Sciatic nerve (tissue), 1 donor: ENCODE measurements around the genes PRXL2A, SH2D4B and GRID1.

GRCh38 chr10:79715090-79715304 lies 12.0 kb downstream of the NUTM2B start:
- PRO-cap, result no peak

GRCh38 chr10:79947827-79948415 lies 984 bp downstream of the SFTPD start:
- PRO-cap, result unidirectional peak, plus-strand start at chr10:79948201

- PRO-cap, result no peak
These were observed 13.4 kb downstream of the PLAC9 start for GRCh38 chr10:80145522-80146741.

- PRO-cap, result no peak
These were observed 20.2 kb downstream of the PLAC9 start for GRCh38 chr10:80152669-80153259.

DNA sequence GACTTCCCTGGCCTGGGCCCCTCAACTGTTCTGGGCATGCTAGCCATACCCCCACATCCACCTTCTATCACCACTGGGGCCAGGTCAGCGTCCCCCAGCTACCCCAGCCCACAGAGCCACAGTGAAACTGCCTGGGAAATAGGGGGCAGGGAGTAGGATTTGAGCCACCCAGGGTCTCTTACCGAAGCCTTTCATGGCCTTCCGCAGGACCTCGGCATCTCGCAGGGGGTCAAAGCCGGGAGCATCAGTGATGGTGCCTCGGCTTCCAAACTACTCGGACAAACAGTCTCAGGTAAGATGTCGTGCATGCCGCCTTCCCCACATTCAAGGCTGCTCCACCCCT lies 34.5 kb downstream of the PLAC9 start:
- PRO-cap, result no peak

DNA sequence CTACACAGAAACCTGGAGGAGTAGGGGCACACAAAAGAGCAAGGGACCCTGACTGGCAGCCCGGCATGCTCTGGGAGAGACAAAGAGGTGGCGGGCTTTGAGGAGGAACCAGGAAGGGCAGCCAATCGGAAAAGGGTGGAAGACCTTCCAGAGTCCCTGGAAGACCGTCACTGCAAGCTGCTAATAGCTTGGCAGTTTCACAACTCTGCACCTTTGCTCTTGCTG lies 706 bp downstream of the DYDC2 start:
- PRO-cap, result no peak

GRCh38 chr10:80408131-80409195 lies at the start of gene PRXL2A:
Gene PRXL2A (plus strand): TSS chr10:80408551.
- PRO-cap, result bidirectional peak, plus-strand start at chr10:80408531, minus-strand start at chr10:80408447

DNA sequence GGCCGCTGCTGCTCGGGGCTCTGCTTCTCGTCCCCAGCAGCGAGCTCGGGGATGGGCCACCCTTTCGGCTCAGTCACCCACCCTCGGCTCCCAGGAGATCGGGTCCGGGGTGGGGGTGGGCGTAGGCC lies 492 bp downstream of the TSPAN14 start:
- PRO-cap, result no peak

- PRO-cap, result bidirectional peak, plus-strand start at chr10:80455060, minus-strand start at chr10:80455129; bidirectional peak, plus-strand start at chr10:80455301, minus-strand start at chr10:80455270
These were observed 1.0 kb downstream of the TSPAN14 start for GRCh38 chr10:80454866-80455827.

DNA sequence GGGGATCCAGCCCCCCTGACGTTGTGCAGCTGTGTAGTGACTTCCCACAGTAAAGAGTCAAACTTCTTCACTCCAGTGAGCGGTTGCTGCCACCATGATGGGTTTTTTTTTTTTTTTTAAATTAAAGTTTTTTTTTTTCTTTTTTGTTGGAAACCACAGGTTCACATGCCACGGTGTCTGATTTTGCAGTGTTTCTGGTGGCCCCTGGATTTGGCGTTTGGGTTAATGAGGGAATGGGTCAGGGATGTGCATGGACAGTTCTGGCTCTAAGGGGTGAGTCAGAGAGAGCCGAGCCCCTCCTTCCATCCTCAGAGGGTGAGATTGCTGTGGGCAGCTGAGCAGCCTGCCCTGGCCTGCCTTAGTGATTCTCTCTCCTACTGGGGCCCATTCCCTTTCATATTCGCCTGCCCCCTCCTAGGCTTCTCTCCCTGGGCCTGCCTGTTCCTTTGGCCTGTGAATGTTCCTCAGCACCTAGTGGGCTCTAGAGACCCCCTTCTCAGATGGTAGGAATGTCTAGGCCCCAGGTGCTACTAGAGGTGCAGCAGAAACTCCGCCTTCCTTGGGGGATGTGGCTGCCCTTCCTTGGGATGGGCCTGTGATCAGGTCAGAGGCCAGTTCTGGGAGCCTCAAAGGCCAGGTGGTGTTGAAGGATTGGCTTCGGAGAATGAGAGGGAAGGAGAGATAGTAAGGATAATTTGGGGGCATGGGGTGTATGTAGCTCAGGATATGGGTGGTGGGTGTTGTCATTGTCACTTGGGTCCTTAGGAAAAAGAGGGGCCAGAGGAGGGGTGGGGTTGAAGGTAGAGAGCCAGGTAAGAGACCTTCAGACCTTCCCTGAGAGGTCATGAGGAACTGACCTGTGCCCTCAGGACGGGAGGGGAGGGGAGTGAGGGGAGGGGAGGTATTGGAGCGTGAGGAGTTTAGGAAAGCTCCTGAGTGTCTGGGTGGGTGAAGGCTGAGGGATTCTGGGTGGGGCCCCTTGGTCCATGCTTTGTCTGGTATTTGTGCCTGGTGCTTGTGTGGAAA lies 19.8 kb downstream of the TSPAN14 start:
- PRO-cap, result no peak

GRCh38 chr10:80487553-80488652 lies 33.8 kb downstream of the TSPAN14 start:
- PRO-cap, result no peak

- PRO-cap, result bidirectional peak, plus-strand start at chr10:80499123, minus-strand start at chr10:80498899
These were observed 38.8 kb upstream of the SH2D4B start for GRCh38 chr10:80498643-80499528.

DNA sequence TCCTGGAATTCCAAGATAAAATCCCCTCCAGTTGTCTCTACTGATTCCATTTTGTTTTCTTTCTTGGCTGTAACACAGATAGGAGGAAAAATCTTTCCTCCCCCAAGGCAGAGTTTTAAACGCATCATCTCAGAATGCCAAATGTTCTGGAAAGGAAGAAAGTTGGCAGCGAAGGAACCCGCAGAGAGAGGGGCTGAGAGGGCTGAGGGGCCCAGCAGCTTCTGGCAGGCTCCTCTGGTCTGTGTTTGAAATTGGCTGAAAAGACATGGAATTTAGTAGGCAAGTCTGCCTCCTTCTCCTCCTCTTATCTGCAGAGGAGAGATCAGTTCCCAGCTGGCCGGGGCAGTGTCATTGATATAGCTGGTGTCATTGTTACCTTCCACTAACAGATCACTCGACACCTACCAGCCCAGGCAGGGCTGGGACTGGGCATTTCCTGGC lies at the start of gene SH2D4B:
TSS of gene SH2D4B (plus strand) at position 382 of the 441 bp plus-strand sequence.
- PRO-cap, result no peak

DNA sequence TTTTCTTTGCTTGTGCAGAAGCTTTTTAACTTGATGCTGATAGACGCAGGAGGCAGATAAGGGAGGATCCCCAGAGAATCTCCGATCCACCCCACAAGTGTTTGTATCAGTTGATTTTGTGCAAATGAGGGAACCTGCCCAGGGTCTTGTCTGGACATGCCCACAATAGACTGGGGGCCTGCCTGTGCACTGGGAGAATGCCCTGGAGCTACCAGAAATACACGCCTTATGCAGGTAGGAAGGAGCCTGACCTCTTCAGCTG lies 430.8 kb upstream of the NRG3 start:
- PRO-cap, result no peak

- PRO-cap, result no peak
These were observed 1013.9 kb downstream of the NRG3 start for GRCh38 chr10:82888723-82889512.

DNA sequence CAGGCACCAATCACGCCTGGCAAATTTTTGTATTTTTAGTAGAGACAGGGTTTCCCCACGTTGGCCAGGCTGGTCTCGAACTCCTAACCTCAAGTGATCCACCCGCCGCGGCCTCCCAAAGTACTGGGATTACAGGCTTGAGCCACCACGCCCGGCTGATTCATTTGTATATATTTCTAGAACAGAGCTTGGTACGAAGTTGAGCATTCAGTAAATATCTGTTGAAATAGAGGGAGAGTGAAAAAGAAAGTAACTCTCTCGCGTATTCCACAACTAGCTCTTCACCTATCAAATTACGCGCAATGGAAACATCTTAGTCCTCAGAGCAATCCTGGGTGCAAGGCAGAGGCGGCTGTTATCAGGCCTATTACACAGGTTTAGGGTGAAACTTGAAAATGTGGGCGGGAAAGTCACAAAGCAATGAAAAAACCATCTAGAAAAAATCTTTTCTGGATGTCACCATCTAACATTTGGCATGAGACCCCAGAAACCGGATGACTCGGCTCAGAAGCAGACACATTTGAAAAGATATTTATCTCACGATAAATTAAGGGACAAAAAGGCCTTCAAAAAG lies 627 bp upstream of the GHITM start:
- PRO-cap, result unidirectional peak, plus-strand start at position 486 of the sequence

DNA sequence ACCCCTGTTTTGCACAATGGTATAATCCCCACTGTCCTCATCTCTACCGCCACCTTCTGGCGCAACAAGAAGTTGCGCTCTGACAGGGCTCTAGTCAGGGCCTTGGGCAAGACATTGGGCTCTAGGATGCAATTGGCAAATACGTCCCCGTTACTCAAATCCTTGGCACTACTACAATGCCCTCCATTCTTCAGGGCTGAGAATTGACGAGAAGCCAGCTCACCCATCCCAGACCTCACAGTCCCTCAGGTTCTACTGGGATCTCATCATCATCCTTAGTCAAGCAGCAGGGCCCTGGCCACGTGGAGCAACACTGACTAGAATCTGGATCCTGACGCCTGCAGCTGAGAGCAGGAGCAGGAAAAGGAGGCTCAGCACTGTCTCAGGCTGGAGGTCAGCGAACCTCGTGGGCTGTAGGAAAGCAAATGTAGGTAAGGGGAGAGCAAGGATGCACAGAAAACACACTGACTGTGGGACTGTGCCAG lies 10.6 kb downstream of the LRIT2 start:
- PRO-cap, result no peak

- PRO-cap, result no peak
These were observed 286.3 kb downstream of the CCSER2 start for GRCh38 chr10:84614813-84615012.

- PRO-cap, result bidirectional peak, plus-strand start at chr10:86366601, minus-strand start at chr10:86366514; bidirectional peak, plus-strand start at chr10:86366934, minus-strand start at chr10:86366773
These were observed at the start of gene GRID1 for GRCh38 chr10:86366252-86367292. Gene GRID1 (minus strand): TSS chr10:86366795.

DNA sequence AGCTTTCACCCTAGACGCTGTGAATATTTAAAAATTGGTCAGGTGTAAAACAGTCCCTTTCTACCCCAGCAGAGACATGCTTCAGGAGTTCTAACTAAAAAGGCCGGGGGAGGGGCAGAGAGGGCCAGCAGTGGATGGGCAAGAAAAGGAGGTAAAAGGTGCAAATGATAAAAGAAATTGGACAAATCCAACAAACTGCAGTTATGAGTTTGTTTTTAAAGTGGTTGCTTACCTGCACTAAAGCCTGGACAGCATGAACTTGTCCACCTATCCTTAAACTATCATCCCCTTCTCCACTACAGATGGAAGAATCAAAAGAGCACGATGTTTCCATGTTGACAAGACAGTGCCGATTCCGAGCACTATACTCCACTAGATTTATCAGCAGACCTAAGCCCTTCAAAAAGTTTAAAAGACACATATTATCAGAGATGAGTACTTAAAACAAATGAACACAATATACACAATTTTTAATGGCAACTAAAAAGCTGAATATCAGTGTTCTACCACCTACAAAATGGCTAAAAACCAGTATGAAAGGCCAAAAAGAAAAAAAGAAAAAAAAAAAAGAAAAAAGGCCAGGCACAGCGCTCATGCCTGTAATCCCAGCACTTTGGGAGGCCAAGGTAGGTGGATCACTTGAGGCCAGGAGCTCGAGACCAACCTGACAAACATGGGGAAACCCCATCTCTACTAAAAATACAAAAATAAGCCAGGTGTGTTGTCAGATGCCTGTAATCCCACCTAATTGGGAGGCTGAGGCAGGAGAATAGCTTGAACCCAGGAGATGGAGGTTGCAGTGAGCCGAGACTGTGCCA lies 69.6 kb downstream of the WAPL start:
- PRO-cap, result no peak